Mesenchymal stem cell of the bone marrow (primary cell): ENCODE data around the genes MIOS and ENSG00000226690.

DNA sequence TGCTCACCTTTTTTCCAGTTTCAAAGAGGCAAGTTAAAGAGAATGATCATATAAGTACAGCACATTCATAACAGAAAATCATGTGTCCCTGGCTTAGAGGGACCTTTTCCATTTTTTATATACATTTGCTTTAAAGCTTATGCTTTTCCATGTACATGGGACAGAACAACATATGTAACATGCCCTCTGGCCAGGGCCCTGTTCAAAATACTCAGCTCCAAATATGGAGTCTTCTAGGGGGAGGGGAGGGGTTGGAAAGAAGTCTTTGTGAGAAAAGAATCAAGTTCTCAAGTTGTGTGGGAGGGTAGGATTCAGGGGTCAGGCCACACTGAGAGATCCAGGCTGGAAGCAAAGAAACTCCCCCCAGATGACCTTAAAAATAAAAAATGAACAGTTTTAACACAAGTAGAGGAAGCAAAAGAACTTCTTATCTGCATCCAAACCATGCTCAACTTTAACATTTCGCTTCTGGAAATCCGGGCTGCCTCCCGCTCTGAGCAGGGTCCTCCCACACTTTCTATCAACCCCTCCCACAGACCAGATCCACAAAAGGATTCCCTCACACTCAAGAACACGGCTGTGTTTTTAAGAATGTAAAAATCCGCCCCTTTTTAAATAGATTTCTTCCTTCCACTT lies 44.1 kb downstream of the CYTH3 start:
- CAGE, long polyA plus RNA = no peak

DNA sequence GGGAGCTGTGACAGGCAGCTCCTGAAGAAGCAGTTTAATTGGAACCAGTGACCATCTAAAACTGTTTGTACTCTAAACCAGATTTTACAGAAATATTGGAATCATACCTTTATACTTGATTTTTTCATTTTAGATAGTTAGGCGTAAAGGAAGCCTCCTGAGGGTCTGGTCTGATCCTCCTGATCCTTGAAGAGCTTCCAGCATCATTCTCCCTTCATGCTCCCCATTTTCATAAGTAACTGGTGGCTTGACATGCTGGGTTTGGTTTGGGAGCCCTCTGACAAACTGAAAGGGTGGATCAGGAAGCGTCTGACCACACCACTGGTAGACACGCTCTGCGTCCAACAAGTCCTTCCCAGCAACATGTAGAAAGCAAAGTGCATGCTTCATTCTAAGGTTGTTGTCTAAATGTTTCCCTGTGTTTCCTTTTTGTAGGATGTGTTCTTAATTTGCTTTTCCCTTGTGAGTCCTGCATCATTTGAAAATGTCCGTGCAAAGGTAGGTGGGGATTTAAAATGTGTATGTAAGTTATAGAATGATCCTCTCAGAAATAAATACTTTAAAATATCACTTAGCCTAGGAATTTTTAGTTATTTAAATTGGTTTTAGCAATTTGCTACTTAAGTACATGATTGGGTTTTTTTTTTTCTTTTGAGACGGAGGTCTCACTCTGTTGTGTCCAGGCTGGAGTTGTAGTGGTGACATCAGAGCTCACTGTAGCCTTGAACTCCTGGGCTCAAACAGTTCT lies 25.5 kb downstream of the RAC1 start:
- CAGE, long polyA plus RNA = no peak

DNA sequence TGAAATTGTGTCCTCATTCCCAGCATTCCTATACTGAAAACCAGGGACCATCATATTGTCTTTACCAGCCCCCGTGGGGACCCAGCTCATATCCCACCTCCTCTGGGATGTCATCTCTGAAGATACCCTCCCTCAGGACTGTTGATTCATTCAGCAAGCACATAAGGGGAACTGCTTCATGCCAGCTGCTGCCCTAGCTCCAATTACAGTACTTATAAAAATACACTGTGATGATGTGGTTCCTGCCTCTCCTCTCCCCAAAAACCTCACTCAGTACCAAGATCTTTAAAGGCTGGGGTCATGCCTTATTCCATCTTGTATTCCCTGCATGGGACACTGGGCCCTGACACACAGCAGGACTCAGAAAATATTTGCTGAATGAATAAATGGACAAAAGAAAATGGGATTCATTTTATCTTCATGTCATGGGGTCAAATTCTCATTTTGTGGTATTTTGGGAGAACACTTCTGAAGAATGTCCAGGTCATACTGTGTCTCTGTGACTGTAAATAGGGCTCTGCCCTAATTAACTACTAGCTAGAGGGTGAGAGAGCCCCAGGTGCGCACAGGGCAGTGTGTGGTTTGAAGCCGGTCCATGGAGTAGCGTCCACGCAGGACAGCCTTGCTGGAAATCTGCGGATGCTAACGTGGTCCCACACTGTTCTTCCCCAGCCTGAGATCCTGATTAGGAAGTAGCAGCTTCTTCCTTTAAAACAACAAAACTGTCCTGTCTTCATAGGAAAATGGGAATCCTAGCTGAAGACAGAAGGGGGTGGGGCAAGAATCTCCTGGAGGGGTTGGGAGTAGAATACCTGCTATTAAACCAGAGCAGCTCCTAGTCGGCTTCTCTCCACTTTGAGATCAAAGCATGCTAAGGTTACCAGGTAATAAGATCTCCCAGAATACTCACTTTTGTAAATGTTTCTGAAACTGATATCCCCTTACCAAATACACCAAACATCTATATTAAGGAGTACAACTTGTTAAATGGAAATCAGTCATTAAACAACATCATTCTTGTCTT lies 7.0 kb downstream of the KDELR2 start:
- CAGE, long polyA plus RNA = no peak

DNA sequence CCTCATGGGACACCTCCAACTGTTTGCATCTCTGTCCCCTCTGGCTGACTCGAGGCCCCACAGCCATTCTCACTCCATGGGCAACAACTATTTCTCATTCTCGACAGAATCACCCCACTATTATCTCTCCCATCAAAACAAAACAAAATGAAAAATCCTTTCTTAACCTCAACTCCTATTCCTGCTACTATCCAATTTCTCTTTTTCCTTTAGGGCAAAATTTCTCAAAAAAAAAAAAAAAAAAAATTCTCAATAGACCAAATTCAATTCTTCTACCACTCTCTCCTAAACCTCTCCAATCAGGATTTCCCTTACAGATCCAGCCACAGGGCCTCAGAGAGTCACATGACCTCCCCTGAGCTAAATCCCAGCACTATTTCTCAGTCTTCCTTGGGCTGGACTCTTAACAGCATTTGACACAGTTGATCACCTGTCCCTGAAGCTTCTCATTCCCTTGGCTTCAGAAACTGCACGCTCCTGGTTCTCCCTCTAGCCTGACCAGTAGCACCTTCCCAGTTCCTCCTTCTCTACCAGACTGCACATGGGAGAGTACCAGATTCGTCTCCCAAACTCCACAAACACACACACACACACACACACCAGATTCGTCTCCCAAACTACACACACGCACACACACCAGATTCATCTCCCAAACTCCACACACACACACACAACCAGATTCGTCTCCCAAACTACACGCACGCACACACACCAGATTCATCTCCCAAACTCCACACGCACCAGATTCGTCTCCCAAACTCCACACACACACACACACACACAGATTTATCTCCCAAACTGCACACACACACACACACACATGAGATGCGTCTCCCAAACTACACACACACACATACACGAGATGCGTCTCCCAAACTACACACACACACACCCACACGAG lies 4.8 kb downstream of the ZNF12 start:
- CAGE, long polyA plus RNA = no peak

- CAGE, long polyA plus RNA = no peak
Observed at GRCh38 chr7:6736966-6737769, 16.7 kb upstream of the RSPH10B2 start.

DNA sequence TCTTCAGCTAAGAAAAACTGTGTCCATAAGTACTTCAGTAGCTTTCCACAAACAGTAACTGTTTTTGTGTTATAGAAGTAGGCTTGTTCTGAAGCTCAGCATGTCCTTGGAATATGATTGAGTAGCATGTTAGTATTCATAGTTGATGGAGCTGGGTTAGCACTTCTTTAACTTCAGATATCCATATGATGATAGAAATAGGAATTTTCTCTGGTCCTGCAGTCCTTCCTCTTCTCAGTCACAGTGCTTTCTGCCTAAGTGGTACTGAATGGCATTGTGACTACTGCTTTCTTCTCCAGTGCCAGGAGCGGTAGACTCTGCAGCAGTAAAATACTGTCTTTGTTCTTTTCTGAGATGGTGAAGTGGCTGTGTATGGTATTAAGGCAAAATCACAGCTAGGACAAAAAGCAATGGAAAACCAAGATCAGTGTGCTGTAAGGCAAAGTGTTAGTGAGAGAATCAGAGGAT lies 46.6 kb downstream of the C1GALT1 start:
- CAGE, long polyA plus RNA = no peak

GRCh38 chr7:7415084-7415374 lies 120.6 kb downstream of the COL28A1 start:
- CAGE, long polyA plus RNA = no peak

DNA sequence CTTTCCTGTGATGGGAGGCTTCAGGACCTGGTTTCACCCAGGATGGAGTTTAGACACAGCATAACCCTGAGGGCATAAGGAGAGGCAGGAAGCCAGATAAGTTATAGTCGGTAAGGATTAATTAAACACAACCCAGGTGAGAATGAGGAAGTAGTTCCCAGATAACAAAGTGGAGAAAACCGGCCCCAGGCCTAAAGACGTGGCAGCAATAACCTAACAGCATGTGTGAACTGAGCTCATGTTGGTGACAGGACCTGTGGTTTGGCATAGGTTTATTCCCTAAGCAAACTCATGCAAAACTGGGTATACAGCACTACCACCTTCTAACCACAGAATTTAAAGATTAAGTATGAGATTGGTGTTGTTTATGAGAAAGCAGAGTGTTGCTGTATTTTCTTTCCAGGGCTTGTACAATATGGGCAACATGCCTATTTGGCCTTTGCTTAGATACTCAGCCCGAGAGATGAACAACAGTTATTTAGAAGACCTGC lies 119.4 kb downstream of the COL28A1 start:
- CAGE, long polyA plus RNA = no peak

GRCh38 chr7:7513243-7513528 lies 22.5 kb downstream of the COL28A1 start:
- CAGE, long polyA plus RNA = no peak

DNA sequence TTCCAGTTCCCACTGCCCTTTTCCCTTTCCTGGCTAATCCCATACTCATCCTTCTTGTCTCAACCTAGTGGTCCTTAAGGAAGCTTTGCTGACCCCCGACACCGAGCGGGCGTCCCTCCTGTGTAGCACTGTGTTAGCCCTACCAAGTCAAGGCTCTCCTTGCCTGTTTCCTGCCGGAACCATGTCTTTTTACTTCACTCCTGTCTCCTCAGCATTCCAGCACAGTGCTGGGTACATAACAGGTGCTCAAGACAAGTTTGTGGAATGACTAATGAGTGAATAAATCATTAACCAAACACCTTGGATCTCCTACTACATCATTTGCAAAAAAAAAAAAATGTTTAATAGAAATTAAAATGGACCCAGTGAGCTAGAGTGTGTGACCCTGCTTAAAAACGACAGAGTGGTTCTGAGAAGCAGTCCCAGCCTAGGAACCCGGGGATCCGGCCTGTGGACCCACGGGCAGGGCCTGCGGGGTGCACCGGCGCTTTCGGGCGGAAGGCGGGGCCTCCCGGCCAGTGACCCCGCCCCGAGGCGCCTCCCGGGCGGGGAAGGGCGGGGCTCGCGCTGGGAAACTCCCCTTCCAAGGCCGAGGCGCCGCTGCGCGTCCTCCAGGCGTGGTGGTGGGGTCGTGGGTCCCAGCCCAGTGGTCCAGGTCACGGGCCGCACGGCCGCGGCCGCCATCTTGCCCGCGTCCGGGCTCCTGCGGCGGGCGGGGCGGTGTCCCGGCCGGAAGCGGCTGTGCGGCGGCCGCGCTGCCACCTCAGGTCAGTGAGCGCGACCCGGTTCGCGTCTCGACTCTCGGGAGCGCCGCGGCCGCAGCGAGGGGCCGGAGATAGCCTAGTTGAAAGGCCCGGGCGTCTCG lies at the start of gene MIOS:
Gene MIOS, plus strand, starts transcription at position 579 of the 865 bp plus-strand sequence.
- CAGE, long polyA plus RNA = no peak

- CAGE, long polyA plus RNA = no peak
Observed at GRCh38 chr7:7575863-7576869, 9.5 kb downstream of the MIOS start.

DNA sequence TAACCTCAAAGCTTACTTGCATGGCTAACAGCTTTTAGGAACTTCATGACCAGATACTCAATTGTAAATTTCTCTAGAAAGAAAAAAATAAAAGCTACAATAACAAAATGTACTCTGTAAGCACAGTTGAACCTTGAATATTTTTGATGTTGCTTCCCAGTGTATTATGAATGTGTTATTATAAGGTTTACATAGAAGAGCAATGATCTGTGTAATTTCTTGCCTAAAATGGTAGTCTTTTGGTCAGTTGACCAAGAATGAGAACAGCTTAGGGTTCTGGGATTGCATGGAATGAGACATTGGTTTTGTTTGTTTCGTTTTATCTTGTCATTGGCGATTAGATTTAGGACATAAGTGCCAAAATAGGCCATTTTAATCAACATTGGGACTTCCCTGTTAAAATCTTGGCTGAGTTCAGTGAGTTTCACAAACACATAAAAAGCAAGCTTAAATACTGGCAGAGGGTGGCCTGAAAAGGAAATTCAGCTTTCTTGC lies 49.2 kb upstream of the GLCCI1 start:
- CAGE, long polyA plus RNA = no peak

DNA sequence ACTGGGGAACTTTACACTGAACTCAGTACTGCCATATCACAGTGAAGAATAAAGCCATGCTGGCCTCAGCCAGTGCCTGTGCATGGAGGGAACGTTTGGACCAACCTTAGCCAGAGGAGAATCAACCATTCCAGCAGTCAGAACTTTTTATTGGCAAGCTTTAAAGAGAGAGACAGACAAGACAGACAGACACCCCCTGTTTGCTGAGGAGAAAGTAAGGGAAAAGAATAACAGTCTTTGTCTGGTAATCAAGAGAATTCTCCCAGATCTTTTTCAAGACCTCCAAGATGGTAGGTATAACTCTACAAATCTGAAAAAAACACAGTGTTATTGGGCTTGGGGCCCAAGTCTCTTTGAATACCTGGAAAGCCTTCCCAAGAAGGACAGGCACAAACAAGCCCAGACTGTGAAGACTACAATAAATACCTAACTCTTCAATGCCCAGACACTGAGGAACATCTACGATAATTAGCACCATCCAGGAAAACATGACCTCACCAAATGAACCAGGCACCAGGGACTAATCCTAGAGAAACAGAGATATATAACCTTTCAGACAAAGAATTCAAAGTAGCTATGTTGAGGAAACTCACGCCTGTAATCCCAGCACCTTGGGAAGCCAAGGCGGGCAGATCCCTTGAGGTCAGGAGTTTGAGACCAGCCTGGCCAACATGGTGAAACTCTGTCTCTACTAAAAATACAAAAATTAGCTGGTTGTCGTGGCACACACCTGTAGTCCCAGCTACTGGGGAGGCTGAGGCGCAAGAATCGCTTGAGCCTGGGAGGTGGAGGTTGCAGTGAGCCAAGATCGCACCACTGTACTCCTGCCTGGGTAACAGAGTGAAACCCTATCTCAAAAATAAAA lies 58.3 kb downstream of the GLCCI1 start:
- CAGE, long polyA plus RNA = no peak

- CAGE, long polyA plus RNA = no peak
Observed at GRCh38 chr7:8125575-8126523, 136.1 kb downstream of the ICA1 start.

- CAGE, long polyA plus RNA = no peak
Observed at GRCh38 chr7:8177995-8178914, 83.7 kb downstream of the ICA1 start.

GRCh38 chr7:10972588-10973422 lies 867 bp upstream of the PHF14 start:
- CAGE, long polyA plus RNA = no peak

DNA sequence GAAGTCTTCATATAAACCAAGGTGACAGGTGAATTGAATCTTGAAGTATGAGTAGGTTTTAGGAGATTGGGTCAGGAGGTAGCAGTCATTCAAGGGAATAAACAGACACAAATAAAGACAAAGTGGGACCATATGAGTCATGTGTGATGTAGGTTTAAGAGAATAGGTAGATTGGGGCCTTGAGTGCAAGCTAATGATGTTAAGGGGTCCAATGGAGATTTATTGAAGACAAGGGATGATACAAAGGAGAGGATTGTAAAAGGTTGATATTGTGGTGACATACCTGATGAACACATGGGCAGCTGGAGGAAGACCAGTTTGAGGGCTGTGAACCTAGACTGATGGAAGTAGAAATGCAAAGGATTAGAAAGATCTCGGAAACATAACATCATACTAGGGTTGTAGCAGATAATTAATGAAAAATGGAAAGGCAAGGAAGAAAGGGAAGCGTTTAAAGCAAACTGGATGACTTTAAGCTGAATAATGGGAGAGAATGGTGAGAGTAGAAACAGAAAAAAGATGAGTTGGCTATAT lies 117.2 kb downstream of the PHF14 start:
- CAGE, long polyA plus RNA = no peak

DNA sequence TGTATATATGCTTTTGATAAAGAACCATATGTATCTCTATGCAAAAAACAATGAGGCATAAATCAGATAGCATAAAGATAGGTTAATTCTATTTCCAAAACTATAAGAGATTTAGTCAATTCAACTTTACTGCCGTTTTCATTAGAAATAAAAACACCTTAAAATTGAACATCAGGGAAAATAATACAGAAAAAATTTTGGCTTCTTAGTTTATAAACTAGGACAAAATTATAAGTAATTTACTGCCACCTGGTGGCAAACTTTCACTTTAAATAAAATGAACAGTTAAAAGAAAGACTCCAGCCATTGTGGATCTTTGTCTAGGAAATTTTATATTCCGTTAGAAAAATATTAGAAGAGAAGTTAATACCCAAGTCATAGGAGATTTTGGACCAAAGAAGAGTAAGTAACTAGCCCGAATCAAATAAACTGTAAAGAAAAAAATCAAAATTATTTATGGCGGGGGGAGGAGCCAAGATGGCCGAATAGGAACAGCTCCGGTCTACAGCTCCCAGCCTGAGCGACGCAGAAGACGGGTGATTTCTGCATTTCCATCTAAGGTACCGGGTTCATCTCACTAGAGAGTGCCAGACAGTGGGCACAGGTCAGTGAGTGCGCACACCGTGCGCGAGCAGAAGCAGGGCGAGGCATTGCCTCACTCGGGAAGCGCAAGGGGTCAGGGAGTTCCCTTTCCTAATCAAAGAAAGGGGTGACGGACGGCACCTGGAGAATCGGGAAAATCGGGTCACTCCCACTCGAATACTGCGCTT lies 7.3 kb upstream of the ENSG00000226690 start:
- CAGE, long polyA plus RNA = no peak

DNA sequence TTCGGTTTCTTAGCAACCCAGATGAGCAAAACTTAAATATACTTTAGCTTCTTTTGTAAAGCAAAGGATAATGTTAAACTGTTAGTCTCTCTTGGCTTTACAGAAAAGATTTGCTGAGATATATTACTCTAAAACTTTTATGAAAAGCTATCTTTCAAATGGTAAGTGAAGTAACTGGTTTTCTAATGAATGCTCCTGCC lies at the start of gene ENSG00000226690:
Gene ENSG00000226690, plus strand, starts transcription at position 56 of the 200 bp plus-strand sequence.
- CAGE, long polyA plus RNA = no peak

DNA sequence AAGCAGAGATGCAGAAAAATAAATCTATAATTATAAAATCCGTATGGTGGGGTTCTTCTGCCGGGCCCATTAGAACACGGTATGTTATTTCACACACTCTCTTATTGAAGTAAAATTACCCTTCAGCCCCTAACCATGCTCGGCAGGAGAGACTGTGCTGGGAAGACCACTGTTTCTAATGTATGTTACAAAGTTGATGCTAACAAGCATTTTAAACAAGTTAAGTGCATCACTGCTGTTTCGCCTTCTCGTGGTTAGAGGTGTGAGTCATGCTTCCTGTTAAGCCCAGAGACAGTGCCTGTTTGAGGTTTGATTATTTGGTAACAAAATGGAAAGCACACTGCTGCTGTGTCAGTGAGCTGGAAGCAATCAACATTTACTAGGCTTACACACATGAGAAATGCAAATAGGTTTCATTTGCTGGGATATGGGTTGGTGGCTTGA lies 139.4 kb downstream of the ETV1 start:
- CAGE, long polyA plus RNA = no peak